ENCODE measurements around the genes MRPL52 and REM2.

GRCh38 chr14:22477705-22478152 lies 111.3 kb downstream of the DAD1 start:
- PRO-cap, 4 experiments = peak in 1 of 4 experiments; most common plus-strand start chr14:22478049 (in 1)
- RAMPAGE, long total RNA, 4 experiments = no peak in any of the 4 experiments

DNA sequence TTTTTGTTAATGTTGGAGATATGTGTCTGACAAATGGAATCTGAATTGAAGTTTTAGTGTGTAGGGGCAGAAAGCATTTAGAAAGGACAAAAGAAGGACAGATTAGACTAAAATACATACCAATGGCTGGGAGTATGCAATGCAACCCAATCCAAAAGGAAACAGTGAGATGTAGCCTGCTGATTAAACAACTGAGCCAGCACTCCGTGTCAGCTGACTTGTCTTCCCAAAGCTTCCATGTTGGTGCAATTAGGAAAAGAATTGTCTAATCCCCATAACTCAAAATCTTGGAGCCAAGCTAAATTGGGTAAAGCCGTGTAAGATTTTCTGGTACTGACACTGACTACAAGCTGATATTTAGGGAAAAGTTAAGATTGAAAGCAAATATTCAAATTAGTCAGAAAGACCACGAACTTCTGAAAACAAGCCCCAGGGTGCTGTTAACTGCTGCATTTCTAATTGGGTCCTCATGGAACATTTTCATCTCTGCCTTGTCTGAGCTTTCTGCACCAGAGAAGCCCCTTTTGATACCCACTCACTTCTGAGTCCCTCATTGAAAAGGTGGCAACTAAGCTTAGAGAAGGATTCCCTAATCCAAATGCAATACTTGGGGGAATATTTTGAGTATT lies 109.1 kb downstream of the DAD1 start:
- PRO-cap, 4 experiments = peak in 1 of 4 experiments; most common plus-strand start position 419 of the sequence (in 1); most common minus-strand start position 341 of the sequence (in 1)
- RAMPAGE, long total RNA, 4 experiments = no peak in any of the 4 experiments

DNA sequence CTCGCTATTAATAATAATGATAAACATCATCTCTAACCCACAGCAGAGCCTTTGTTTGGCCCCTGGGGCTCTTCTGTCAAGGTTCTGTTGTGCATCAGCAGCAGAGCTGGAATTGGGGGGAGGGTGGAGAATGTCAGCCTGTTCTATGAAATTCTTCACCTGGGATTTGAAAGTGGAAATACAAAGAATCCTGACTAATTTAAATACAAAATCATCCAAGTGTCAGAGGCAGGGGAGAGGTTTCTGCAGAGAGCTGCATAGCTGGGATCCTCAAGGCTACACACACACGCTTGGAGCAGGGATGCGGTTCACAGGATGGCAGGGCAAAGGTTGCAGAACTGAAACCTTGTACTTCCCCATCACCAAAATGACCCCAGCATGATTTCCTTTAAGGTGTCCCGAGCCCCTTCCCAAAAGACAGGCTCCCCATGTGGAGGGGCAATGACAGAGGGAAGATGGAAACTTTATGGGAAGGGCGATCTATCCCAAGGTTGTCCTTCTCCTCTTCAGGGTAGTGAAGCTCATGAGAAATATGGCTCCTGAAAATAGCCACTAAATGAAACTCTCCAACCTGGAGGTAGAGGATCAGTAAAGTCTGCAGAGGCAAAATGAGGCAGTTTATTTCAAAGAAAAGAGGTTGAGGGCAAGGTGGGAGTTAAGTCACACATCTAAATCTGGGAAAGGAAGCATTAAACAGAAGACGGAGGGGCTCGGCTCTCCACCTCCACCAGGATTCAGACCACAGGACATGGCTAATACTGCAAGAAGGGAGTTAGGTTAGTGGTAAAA lies 71.6 kb downstream of the DAD1 start:
- PRO-cap, 4 experiments = no peak in any of the 4 experiments
- RAMPAGE, long total RNA, 4 experiments = no peak in any of the 4 experiments

DNA sequence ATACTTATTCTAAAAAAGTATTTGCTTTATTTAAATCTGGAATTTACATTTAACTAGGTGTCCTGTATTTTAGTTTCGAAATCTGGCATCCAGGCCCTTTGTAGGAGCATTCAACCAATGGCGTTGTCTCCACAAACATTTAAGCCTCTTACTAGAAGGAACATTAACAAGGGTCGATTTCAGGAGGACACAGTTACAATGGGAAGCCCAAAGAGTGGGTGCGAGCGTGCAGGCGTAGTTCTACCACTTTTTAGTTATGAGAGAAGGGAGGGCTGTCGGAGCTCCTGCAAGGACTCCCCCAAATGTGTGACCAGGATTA lies 402 bp upstream of the ABHD4 start:
- PRO-cap, 4 experiments = no peak in any of the 4 experiments
- RAMPAGE, long total RNA, 4 experiments = no peak in any of the 4 experiments

GRCh38 chr14:22612638-22613469 lies 14.8 kb downstream of the ABHD4 start:
- PRO-cap, 4 experiments = peak in 1 of 4 experiments; most common plus-strand start chr14:22612713 (in 1)
- RAMPAGE, long total RNA, 4 experiments = no peak in any of the 4 experiments

DNA sequence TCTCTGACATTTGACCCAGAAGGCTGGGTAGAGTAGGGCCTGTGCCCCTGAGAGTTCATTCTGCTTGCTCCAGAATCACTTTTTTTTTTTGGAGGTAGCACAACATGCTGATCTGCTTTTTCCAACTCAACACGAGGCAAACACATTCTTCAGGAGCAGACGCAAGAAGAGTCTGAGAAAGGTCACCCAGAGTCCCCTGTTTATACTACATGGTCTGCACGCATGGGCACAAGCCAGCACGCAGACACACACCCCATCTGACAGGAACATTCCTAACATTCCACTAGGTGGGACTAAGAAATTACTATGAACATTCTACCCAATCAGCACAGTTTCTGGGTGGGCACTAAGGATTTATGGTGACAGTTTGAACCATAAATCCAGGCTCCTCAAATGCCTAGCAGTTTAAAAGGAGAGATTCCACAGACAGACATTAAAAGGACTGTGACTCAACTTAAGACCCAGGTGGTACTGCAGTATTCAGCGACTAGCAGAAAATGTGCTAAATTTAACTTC lies 16.1 kb downstream of the ABHD4 start:
- PRO-cap, 4 experiments = no peak in any of the 4 experiments
- RAMPAGE, long total RNA, 4 experiments = no peak in any of the 4 experiments

DNA sequence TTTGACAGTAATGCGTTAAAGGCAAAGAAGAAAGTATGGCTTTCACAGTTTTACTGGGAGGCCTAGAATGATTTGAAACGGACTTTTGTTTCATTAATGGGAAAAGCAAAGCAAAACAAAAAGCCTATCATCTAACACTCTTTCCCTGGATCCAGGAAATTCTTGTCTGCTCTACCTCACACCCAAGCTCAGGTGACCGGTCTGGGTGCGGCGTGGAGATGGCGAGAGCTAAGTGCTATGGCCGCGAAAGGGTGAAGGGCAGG lies 6.4 kb upstream of the SLC7A7 start:
- PRO-cap, 4 experiments = no peak in any of the 4 experiments
- RAMPAGE, long total RNA, 4 experiments = no peak in any of the 4 experiments

DNA sequence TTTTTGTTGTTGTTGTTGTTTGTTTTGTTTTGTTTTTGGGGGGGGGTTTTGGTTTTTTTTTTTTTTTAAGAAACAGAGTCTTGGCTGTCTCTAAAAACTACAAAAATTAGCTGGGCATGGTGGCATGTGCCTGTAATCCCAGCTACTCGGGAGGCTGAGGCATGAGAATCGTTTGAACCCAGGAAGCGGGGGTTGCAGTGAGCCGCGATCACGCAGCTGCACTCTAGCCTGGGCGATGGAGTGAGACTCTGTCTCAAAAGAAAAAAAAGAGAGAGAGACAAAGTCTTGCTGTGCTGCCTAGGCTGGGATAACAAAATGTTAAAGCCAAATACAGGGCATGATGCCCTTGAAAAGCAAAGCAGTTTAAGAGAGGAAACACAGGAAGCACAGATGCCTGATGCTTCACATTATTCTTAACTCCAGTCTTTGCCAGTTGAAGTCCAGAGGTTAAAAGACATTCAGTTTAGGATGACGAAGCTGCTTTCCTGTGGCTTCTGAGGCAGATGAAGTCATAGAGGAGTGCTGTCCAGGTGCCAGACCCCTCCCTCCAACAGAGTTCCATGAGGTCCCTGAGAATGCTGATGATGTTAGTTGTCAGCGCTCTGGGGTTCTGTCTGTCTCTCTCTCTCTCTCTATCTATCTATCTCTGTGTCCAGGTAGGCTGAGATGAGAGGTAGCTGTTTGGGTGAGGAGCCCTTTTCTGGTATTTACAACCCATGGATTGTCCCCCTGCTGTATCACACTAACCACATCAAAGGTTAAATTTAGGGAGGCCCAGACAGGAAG lies 4.9 kb upstream of the MRPL52 start:
- PRO-cap, 4 experiments = peak in 1 of 4 experiments; most common plus-strand start position 590 of the sequence (in 1); most common minus-strand start position 312 of the sequence (in 1)
- RAMPAGE, long total RNA, 4 experiments = no peak in any of the 4 experiments

- PRO-cap, 4 experiments = peak in 4 of 4 experiments; most common plus-strand start chr14:22829887 (in 3); most common minus-strand start chr14:22829783 (in 4)
- RAMPAGE, long total RNA, 4 experiments = start-site peak on the plus strand in 4 of 4 experiments, at chr14:22829875-22829909 at its widest, 78 to 476 reads per replicate
Measured at GRCh38 chr14:22829421-22830630, at the start of gene MRPL52. MRPL52 (plus strand) TSS chr14:22829887.

GRCh38 chr14:22847586-22848704 lies 11.6 kb downstream of the MMP14 start:
- PRO-cap, 4 experiments = peak in 1 of 4 experiments; most common minus-strand start chr14:22848612 (in 1)
- RAMPAGE, long total RNA, 4 experiments = no peak in any of the 4 experiments

- PRO-cap, 4 experiments = peak in 4 of 4 experiments; most common plus-strand start chr14:22882882 (in 3)
- RAMPAGE, long total RNA, 4 experiments = no peak in any of the 4 experiments
Measured at GRCh38 chr14:22882490-22883412, at the start of gene REM2. REM2 (plus strand) TSS chr14:22883222.

DNA sequence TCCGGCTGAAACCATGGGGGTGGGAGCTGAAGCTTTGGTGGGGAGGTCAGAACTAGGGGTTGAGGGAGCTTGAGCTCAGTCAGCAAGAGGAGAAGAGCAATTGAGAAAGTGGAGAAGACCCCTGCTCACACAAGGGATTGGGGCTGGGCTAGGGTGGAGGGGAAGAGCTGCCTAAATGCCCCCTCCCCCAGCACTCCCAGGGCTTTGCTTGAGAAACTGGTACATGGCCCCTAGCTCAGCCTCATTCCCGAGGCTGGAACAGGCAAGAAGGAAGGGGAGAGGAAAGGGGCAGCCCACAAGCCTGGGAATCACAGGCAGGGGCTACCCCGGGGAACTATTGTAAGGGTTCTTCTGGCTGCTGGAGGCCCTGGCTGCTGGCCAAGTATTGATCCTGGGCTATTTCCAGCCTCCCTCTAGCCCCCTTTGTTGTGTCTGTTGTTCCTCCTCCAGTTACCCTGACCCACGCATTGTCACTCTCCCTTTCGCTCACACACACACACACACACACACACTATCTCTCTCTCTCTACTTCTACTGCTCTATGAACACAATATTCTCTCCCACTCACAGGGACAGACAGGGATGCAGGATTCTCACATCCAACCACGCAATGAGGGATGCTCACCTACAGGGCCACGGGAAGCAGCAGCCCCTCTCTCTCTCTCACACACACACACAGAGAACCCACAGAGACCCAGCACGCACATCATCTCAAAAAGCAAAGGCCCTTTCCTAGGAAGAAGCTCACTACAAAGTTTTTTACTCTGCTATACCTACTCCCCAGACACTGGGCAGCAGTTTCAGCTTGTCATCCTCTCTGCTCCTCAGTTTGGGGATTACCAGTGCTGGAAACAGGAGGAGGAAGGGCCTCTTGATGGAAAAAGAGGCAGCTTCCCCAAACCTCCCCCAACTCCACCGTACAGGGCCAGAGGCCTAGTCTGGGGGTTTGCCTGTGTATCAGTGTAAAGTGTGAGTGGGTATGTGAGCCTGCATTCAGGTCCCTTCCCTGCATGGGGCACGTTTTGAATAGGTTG lies 708 bp downstream of the REM2 start:
- PRO-cap, 4 experiments = no peak in any of the 4 experiments
- RAMPAGE, long total RNA, 4 experiments = no peak in any of the 4 experiments

- PRO-cap, 4 experiments = no peak in any of the 4 experiments
- RAMPAGE, long total RNA, 4 experiments = no peak in any of the 4 experiments
Measured at GRCh38 chr14:22898415-22899010, 15.5 kb downstream of the REM2 start.

DNA sequence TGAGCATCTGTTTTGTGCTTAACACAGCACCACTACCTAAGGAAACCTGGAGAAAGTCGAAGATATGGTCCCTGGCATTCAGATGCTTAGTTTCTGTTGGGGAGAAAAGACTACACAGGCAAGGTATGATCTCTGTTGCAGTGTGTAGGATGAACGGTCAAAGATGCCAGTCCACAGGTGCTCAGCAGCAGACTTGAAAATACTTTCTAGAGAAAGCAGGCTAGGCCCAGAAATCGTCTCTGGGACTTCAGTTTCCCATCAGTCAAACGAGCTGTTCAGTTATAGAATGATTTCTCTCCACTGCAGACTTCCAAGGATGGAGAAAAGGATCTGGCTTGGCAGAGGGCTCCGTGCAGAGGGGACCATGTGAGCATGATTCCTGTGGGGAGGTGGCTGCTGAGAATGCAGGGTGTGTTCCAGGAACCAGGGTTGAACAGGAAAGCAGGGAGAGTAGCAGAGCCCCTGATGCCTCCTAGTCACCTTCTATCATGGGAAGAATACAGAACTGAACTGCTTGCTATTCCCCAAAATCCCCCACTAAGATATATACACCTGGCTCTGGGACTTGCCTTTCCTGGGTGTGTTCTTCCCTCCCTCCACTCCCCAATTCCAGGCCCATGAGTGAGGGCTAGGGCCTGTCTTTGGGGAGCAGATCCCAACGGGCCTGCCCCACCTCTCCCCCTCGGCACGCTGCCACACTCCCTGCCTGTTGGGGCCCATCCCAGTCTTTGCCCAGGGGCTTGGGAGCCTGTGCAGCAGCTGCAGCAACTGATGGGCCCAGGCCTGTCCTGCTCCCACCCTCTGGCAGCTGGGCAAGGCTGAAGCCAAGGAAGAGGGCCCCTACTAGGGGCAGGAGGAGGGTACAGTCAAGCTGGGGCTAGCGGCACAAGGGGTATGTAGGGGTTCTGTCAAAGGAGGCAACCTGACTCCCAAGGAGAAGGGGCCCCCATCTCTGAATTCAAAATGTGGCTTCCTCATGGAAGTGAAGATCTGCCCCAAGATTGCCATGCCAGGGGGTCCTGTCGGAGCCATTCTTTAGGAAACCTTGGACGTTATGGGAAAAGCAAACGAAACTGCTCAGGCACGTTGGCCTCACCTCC lies 3.3 kb downstream of the AJUBA start:
- PRO-cap, 4 experiments = no peak in any of the 4 experiments
- RAMPAGE, long total RNA, 4 experiments = no peak in any of the 4 experiments

GRCh38 chr14:23033963-23034314 lies 761 bp downstream of the PSMB5 start:
- PRO-cap, 4 experiments = no peak in any of the 4 experiments
- RAMPAGE, long total RNA, 4 experiments = no peak in any of the 4 experiments

- PRO-cap, 4 experiments = no peak in any of the 4 experiments
- RAMPAGE, long total RNA, 4 experiments = no peak in any of the 4 experiments
Measured at GRCh38 chr14:23147664-23148122, 28.6 kb upstream of the CEBPE start.

DNA sequence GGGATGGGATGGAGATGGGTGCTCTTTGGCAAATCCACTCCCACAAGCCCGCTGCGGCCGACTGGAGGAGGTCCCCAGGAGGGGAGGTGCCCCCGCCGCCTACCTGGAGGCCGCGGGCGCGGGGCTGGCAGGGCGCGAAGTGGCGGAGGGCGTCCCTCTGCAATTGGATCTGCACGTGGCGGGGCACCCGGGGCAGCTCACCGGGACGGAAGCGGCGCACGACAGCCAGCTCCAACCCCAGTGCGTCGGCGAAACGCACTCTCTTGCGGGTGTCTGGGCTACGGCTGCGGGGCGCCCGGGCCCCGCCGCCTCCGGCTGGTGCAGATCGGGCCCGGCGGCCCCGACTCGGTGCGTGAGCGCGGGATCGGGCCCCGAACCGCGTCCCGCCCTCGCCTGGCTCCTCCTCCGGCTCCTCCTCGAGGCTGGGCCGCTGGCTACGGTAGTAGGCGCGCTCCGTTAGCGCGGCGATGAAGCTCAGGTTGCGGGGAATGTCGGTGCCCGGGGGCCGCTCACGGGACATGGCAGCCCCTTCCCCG lies 534 bp downstream of the PPP1R3E start:
- PRO-cap, 4 experiments = peak in 4 of 4 experiments; most common plus-strand start position 240 of the sequence (in 3); most common minus-strand start position 385 of the sequence (in 4)
- RAMPAGE, long total RNA, 4 experiments = start-site peak on the minus strand in 1 of 4 experiments, centred at position 339 of the sequence, 11 reads per replicate

DNA sequence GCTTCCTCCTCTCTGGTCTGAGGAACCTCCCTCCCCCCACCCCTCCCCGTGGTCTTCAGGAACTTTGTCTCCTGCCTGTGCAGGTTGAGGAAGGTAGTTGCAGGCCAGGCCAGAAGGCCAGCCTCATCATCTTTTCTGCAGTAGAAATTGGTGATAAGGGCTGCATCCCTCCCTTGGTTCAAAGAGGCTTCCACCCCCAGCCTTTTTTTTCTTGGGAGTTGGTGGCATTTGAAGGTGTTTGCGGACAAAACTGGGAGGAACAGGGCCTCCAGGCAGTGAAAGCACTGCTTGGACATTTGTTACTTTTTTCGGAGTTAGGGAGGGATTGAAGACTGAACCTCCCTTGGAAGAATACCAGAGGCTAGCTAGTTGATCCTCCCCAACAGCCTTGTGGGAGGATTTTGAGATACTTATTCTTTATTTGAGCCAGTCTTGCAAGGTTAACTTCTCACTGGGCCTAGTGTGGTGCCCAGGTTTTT lies 3.1 kb downstream of the PABPN1 start:
- PRO-cap, 4 experiments = no peak in any of the 4 experiments
- RAMPAGE, long total RNA, 4 experiments = no peak in any of the 4 experiments

- PRO-cap, 4 experiments = no peak in any of the 4 experiments
- RAMPAGE, long total RNA, 4 experiments = no peak in any of the 4 experiments
Measured at GRCh38 chr14:23325692-23326132, 4.5 kb downstream of the PABPN1 start.

GRCh38 chr14:23353327-23354153 lies 853 bp upstream of the SLC22A17 start:
- PRO-cap, 4 experiments = no peak in any of the 4 experiments
- RAMPAGE, long total RNA, 4 experiments = no peak in any of the 4 experiments